ENCODE measurements around a stretch of chr2.

GRCh38 chr2:215693357-215694074 is 257.6 kb upstream of the FN1 start:
- RRBS, 2 experiments, result no CpG with 5 or more reads among the region's 2 CpGs
CAGE:
- cytosol, long polyA minus RNA, result no peak
- cytosol, long polyA plus RNA, result no peak
- long polyA plus RNA, result no peak
- nucleus, long polyA minus RNA, result no peak
- nucleus, long polyA plus RNA, result start-site peak on the plus strand at chr2:215693904-215693954, 12 and 8 reads in 2 replicates

- RRBS, 2 experiments, result no CpG with 5 or more reads among the region's 5 CpGs
CAGE:
- cytosol, long polyA minus RNA, result no peak
- cytosol, long polyA plus RNA, result no peak
- long polyA plus RNA, result no peak
- nucleus, long polyA minus RNA, result no peak
- nucleus, long polyA plus RNA, result no peak
These were observed 169.9 kb downstream of the MREG start for GRCh38 chr2:215843369-215844023.

- RRBS, 2 experiments, result no CpG with 5 or more reads among the region's 7 CpGs
CAGE:
- cytosol, long polyA minus RNA, result no peak
- cytosol, long polyA plus RNA, result no peak
- long polyA plus RNA, result no peak
- nucleus, long polyA minus RNA, result no peak
- nucleus, long polyA plus RNA, result no peak
These were observed 33.0 kb downstream of the PECR start for GRCh38 chr2:216048616-216049006.

- RRBS, 2 experiments, result no CpG with 5 or more reads among the region's 10 CpGs
CAGE:
- cytosol, long polyA minus RNA, result no peak
- cytosol, long polyA plus RNA, result no peak
- long polyA plus RNA, result no peak
- nucleus, long polyA minus RNA, result no peak
- nucleus, long polyA plus RNA, result no peak
These were observed 952 bp downstream of the TMEM169 start for GRCh38 chr2:216082464-216083277.

GRCh38 chr2:216220671-216221064 is 111.5 kb downstream of the XRCC5 start:
- RRBS, 2 experiments, result no CpG with 5 or more reads among the region's 4 CpGs
CAGE:
- cytosol, long polyA minus RNA, result no peak
- cytosol, long polyA plus RNA, result no peak
- long polyA plus RNA, result no peak
- nucleus, long polyA minus RNA, result no peak
- nucleus, long polyA plus RNA, result no peak

GRCh38 chr2:216498087-216498579 is 511 bp upstream of the RPL37A start:
- RRBS, 2 experiments, result 0% methylated on average over 1 of the region's 13 CpGs
CAGE:
- cytosol, long polyA minus RNA, result no peak
- cytosol, long polyA plus RNA, result no peak
- long polyA plus RNA, result no peak
- nucleus, long polyA minus RNA, result no peak
- nucleus, long polyA plus RNA, result no peak

GRCh38 chr2:216540737-216541529 is 42.3 kb downstream of the RPL37A start:
- RRBS, 2 experiments, result no CpG with 5 or more reads among the region's 8 CpGs
CAGE:
- cytosol, long polyA minus RNA, result no peak
- cytosol, long polyA plus RNA, result no peak
- long polyA plus RNA, result no peak
- nucleus, long polyA minus RNA, result no peak
- nucleus, long polyA plus RNA, result no peak

- RRBS, 2 experiments, result no CpG with 5 or more reads among the region's 6 CpGs
CAGE:
- cytosol, long polyA minus RNA, result no peak
- cytosol, long polyA plus RNA, result no peak
- long polyA plus RNA, result no peak
- nucleus, long polyA minus RNA, result no peak
- nucleus, long polyA plus RNA, result no peak
These were observed 46.9 kb downstream of the RPL37A start for GRCh38 chr2:216545445-216545943.

- RRBS, 2 experiments, result no CpG with 5 or more reads among the region's 9 CpGs
CAGE:
- cytosol, long polyA minus RNA, result no peak
- cytosol, long polyA plus RNA, result no peak
- long polyA plus RNA, result no peak
- nucleus, long polyA minus RNA, result no peak
- nucleus, long polyA plus RNA, result no peak
These were observed 1.0 kb downstream of the IGFBP2 start for GRCh38 chr2:216634274-216634572.

- RRBS, 2 experiments, result no CpG with 5 or more reads among the region's 19 CpGs
CAGE:
- cytosol, long polyA minus RNA, result no peak
- cytosol, long polyA plus RNA, result no peak
- long polyA plus RNA, result no peak
- nucleus, long polyA minus RNA, result no peak
- nucleus, long polyA plus RNA, result no peak
These were observed 4.8 kb downstream of the IGFBP5 start for GRCh38 chr2:216690243-216691260.

- RRBS, 2 experiments, result no CpG with 5 or more reads among the region's 2 CpGs
CAGE:
- cytosol, long polyA minus RNA, result no peak
- cytosol, long polyA plus RNA, result no peak
- long polyA plus RNA, result no peak
- nucleus, long polyA minus RNA, result no peak
- nucleus, long polyA plus RNA, result no peak
These were observed 187.8 kb upstream of the TNP1 start for GRCh38 chr2:217047685-217048132.

- RRBS, 2 experiments, result no CpG with 5 or more reads among the region's 8 CpGs
CAGE:
- cytosol, long polyA minus RNA, result no peak
- cytosol, long polyA plus RNA, result no peak
- long polyA plus RNA, result no peak
- nucleus, long polyA minus RNA, result no peak
- nucleus, long polyA plus RNA, result no peak
These were observed 205.0 kb upstream of the TNP1 start for GRCh38 chr2:217064822-217065213.

DNA sequence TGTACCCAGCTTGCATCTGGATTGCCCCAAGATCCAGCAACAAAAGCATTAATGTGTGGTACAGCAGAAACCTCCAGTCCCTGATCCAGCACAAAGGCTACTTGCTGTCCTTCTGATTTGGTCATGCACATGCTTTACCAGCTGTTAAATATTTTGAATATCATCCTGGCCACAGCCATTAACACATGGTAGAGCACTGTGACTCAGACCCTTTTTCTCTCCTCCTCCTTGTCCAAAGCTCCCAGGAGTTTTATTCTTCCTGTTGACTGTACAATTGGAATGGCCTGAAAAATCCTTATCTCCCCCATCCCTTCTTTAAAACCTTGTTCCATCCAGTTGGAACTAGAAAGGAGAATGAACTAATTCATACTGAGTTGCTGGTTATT is 419.7 kb upstream of the TNP1 start:
CAGE:
- cytosol, long polyA minus RNA, result no peak
- cytosol, long polyA plus RNA, result no peak
- long polyA plus RNA, result no peak
- nucleus, long polyA minus RNA, result no peak
- nucleus, long polyA plus RNA, result no peak

- RRBS, 2 experiments, result no CpG with 5 or more reads among the region's 2 CpGs
CAGE:
- cytosol, long polyA minus RNA, result no peak
- cytosol, long polyA plus RNA, result no peak
- long polyA plus RNA, result no peak
- nucleus, long polyA minus RNA, result no peak
- nucleus, long polyA plus RNA, result no peak
These were observed 471.8 kb upstream of the TNP1 start for GRCh38 chr2:217331535-217332132.

DNA sequence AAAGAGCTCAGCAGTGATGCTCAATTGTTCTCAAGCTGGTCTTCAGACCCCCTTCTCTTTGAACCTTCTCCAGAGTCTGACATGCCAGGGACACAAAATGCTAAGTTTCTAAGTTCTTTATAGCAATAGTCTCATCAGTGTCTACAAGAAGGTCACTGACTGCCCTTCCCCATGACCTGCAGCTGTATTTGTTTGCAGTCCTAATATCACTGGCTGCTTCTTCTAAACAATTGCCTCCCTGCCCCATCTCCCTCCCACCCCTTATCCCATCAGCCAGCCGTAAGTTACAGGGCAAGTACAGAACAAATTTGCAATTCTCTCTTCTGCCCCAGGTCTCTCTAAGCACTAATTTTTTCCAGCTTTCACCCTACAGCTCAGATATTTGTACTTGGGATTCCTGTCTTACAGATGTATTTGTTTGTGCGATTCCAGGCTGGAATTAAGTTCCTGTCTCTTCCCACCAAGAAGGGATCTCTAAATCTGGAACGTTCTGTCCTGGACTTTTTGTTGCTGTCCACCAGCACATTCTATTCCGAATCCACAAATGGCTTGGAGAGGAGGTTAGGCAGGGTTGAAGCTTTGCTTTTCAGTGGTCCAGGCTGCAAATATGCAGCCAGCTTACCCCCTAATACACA is 315.2 kb downstream of the TNS1 start:
- RRBS, 2 experiments, result no CpG with 5 or more reads among the region's 4 CpGs
CAGE:
- cytosol, long polyA minus RNA, result no peak
- cytosol, long polyA plus RNA, result no peak
- long polyA plus RNA, result no peak
- nucleus, long polyA minus RNA, result no peak
- nucleus, long polyA plus RNA, result no peak

- RRBS, 2 experiments, result no CpG with 5 or more reads among the region's 13 CpGs
CAGE:
- cytosol, long polyA minus RNA, result no peak
- cytosol, long polyA plus RNA, result no peak
- long polyA plus RNA, result no peak
- nucleus, long polyA minus RNA, result no peak
- nucleus, long polyA plus RNA, result no peak
These were observed 288.5 kb downstream of the TNS1 start for GRCh38 chr2:217714218-217714820.

GRCh38 chr2:217756374-217757088 is 246.3 kb downstream of the TNS1 start:
- RRBS, 2 experiments, result 2 to 6% methylated on average over 8 of the region's 34 CpGs
CAGE:
- cytosol, long polyA minus RNA, result no peak
- cytosol, long polyA plus RNA, result no peak
- long polyA plus RNA, result no peak
- nucleus, long polyA minus RNA, result no peak
- nucleus, long polyA plus RNA, result no peak

GRCh38 chr2:217857582-217858105 is 145.2 kb downstream of the TNS1 start:
- RRBS, 2 experiments, result no CpG with 5 or more reads among the region's 9 CpGs
CAGE:
- cytosol, long polyA minus RNA, result no peak
- cytosol, long polyA plus RNA, result no peak
- long polyA plus RNA, result no peak
- nucleus, long polyA minus RNA, result no peak
- nucleus, long polyA plus RNA, result no peak

GRCh38 chr2:217917910-217919137 is 84.5 kb downstream of the TNS1 start:
- RRBS, 2 experiments, result no CpG with 5 or more reads among the region's 31 CpGs
CAGE:
- cytosol, long polyA minus RNA, result no peak
- cytosol, long polyA plus RNA, result no peak
- long polyA plus RNA, result no peak
- nucleus, long polyA minus RNA, result no peak
- nucleus, long polyA plus RNA, result no peak

DNA sequence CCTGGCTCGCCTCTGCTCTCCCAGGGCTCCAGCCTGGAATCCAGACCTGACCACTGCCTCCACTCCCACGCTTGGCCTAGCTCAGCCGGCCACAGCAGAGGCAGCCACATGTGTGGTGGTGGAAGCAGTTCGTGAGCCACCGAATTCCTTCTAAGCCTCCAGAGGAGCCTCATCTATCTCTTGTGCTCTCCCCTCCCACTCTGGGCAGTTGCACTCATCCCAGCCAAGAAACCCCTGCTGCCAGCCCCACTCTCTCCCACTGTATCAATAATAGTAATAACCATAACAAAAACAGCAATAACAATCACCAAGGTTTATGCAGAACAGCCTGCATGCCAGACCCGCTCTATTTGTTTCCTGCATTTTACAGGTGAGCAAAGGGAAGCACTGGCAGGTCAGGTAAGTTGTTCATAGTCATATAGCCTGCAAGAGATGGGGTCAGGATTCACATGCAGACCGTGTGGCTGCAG is 67.3 kb downstream of the TNS1 start:
- RRBS, 2 experiments, result no CpG with 5 or more reads among the region's 7 CpGs
CAGE:
- cytosol, long polyA minus RNA, result no peak
- cytosol, long polyA plus RNA, result no peak
- long polyA plus RNA, result no peak
- nucleus, long polyA minus RNA, result no peak
- nucleus, long polyA plus RNA, result no peak